Retinal pigment epithelial cell (primary cell): ENCODE data around the genes MATK, SIRT6 and SHD.

DNA sequence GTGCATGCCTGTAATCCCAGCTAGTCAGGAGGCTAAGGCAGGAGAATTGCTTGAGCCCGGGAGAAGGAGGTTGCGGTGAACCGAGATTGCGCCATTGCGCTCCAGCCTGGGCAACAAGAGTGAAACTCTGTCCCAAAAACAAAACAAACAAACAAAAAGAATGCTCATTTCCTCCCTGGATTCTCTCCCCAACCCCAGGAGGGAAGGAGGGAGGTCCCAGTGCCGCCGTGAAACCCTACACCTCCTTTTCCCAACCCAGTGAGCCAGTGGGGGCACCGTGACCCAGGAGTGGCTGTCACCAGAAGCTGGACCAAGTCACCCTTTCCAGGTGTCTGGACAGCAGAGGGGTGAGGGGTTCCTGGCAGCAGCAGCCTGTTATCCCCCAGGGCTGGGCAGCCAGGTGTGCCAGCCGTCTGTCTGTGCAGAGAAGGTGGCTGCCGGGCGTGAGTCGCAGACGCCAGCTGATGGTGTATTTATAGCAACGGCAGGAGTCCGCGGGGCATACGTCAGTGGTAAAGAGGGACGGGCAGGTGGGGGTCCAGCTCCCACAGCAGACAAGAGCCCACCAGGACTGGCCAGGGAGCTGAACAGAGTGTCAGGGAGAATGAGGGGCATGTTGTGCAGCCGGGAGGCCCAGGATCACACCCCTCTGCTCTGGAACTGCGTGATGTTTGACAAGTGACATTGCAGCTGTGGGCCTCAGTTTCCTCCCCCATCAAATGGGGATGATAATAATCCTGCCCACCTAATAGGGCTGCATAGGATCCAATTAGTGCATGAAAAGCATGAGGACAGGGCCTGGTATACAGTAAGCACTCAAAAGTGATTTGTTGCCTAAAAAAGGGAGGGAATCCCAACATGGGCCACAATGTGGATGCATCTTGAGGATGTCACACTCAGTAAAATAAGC, 23.7 kb downstream of the NFIC start:
- RRBS, result 50% methylated on average over 1 of the region's 20 CpGs

DNA sequence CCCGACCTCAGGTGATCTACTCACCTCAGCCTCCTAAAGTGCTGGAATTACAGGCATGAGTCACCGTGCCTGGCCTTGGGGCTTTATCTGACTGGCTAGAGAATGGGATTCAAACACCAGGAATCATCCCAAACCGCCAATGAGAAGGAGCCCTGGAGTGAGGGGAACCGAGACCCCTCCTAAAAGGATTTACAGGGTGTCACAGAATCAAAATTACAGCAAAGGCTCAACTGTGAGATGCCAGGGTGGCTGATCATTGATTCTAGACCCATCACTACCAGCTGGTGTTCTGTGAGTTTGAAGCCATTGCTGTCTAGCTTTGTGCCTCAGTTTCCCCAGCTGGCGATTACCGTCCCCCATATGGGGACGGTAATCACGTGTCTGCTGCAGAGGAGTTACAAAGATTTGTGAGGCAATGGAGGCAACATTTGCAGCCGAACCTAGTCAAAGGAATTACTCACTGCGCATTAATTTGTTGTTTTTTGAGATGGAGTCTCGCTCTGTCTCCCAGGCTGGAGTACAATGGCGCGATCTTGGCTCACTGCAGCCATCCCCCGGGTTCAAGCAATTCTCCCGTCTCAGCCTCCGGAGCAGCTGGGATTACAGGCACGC, 46.9 kb downstream of the NFIC start:
- RRBS, result no CpG with 5 or more reads among the region's 17 CpGs

DNA sequence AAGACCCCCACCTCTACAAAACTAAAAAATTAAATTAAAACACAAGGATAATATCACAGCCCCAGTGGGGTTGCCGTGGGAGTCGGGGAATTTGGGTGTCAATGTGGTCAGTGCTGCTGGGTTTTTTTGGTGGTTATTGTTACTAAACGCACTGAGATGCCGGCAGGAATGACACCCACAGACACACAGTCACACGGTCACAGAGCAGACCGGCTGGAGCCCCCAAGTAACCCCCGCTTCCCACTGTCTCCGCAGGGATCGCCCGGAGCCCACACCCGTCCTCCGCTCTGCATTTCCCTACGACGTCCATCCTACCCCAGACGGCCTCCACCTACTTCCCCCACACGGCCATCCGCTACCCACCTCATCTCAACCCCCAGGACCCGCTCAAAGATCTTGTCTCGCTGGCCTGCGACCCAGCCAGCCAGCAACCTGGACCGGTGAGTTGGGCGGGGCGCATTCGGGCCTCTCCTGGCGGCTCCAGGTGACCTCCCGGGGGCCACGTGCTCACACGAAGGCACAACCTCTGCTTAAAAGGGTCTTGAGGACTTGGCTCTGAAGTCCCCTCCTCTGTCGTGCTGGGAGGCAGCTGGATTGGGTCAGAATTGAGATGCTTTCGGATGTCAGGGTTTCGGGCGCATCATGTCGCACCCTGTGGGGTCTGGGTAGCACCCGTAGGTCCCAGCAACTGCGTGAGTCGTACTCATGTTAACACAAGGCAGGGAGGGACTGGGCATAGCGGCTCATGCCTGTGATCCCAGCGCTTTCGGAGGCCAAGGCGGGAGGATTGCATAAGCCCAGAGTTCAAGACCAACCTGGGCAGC, 27.9 kb downstream of the SMIM24 start:
- RRBS, result 91% methylated on average over 13 of the region's 40 CpGs

- RRBS, result no CpG with 5 or more reads among the region's 15 CpGs
Observed at GRCh38 chr19:3554269-3554938, 3.0 kb downstream of the MFSD12 start.

DNA sequence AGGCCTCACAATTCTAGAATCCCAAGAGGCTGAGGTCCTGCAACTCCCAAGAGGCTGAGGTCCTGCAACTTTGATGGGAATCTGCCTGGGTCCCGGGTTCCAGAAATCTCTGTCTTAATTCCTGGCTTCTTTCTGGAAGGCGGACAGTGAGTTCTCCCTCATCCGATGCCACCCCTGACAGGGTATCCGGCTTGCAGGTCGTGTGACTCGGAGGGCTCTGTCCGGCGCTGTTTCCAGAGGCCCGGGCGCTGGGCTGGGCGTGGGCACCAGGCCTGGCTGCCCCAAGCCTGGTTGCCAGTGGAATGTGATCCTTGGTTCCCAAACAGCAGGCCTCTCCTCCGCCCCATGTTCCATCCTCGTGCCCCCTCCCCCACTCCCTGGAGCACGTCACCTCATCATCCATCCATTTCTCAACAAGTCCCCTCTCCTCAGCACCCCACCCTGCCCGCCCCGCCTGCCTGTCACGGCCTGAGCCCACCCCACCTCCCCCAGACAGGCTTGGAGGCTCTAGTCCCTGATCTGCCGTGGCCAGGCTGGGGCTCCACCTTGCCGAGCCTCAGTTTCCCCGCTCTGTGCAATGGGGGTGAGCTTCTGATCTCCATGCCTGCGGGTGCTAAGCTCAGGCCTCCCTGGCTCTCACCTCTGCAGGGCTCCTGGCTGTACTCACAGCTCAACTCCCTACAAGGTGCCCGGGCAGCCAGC, 2.4 kb downstream of the TBXA2R start:
- RRBS, result 84% methylated on average over 6 of the region's 22 CpGs

GRCh38 chr19:3623634-3624216, 2.9 kb downstream of the CACTIN start:
- RRBS, result 93% methylated on average over 16 of the region's 41 CpGs

DNA sequence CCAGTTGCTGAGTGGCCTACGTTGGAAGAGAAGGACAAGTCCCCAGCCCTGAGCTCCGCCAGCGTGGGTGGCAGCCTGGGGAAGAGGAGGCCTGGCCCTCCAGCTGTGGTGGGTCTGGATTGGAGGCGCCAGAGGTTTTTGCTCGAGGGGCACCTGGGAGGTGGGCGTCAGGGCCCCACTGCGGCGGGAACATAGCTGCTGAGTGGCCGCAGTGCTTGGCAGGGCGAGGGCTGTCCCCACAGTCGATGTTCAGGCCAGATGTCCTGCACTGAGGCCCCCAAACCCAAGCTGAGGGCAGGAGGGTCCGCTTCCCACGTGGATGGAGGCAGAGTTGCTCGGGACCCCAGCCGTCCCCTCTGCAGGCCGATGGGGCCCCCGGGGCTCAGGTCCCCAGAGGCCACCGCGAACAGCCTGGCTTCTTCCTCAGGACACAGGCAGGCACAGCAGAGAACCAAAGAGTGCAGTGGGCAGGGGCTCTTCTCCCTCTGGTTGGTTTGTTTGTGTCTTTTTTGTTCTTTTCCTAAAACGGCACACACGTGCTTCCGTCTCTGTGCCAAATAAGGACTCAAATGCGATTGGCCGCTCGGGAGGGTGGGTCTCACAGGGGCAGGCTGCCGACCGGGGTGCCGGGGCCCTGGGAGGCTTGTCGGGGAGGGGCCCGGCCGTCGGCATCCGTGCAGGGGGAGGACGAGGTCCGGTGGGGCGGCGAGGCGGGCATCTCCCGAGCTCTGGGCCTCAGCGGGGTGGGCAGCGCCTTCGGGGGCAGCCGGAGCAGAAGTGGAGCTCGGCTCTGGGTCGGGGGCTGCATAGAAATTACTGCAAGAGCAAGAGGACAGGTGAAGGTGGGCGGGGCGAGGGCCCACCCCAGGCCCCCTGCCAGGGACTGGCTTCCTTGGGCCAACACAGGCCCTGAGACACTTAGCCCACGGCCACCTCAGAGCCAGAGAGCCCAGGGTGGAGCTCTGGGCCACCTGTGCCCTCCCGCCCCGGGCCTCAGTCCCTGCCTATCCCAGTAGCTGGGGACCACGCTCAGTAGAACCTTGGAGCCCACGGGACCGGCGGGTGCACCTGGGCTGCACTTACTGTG, 6.1 kb upstream of the CACTIN start:
- RRBS, result 90% methylated on average over 18 of the region's 54 CpGs

DNA sequence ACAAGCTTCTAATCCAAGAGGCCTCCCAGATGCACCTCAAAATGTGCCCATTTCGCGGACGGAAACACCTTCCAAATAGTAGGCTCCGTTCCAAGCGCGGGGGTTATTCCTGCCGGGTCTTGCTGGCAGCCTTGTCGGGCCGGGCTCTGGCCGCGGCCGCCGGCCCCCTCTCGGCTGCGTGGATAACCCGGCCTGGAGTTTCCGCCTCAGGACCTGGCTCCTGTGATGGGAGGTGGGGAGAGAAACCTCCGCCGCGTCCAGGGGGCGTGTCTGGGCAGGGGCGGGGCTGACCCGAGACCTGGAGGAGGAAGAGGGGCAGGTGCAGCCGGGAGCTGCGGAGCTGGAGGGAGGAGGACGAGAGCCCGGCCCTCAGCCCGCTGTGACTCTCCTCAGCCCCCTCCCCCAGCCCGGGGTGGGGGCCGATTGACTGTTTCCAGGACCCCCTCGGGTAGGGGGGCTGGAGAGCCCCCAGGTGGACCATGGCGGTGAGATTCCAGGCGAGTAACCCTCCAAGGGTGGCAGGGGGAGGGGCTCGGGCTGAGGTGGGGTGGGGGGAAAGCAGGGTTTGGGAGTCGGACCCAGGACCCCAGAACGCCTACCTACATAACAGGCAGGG, 13.3 kb downstream of the TJP3 start:
- RRBS, result 2% methylated on average over 3 of the region's 36 CpGs

DNA sequence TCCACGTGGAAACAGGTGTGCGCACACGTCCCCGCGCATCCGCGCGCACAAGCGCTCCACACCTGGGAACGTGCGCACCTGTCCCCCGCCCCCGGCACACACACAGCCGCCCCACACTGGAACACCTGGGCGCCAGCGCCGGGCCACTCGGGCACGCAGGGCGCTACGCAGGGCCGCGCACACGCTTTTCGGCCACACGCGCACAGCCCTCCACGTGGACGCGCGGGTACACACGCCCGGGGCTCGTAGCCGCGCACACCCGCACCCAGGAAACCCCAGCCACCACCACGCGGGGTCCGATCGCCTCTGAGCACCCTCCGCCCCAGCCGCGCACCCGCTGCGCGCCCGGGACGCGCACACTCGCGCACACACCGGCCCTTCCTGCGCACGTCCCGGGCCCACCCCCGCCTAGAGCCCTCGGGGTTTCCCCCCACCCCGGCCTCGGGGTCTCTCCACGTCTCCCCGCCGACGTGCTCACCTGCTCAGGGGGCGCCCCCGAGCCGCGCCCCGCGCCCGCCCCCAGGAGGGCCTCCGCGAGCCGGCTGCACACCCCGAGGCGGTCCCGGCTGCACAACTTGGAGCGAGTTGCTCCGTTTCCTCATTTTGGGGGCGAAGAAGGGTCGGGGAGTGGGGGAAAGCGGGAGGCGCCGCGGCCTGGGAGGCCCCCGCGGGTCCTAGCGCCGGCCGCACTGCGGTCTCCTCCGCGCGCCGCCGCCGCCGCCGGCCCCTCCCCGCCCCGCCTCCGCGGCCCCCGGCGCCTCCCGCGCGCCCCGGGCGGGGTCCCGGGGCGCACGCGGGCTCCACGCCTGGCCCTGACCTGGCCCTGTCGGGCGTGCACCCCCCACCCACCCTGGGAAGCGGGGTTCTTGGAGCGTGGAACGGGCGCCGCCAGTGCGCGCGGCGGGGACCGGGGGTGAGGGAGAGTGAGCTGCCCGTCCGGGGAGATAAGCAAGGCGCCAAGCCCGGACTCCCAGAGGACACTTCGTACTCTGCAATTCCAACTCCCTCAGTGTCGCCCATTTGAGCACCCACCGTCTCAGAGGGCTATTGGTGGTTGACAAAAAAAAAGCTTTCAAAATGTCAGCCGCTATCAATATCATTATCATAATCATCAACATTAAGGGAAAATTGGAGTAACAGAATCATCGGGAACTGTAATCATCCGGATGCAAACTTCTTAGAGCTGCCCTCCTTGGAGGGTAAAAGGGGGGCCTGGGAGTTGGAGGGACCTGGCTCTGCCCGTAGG, at the start of gene MATK:
Gene MATK (minus strand): TSS at position 691 of the 1,246 bp plus-strand sequence.
- RRBS, result 4% methylated on average over 41 of the region's 138 CpGs

GRCh38 chr19:3980238-3981252, 4.7 kb downstream of the EEF2 start:
- RRBS, result 94% methylated on average over 6 of the region's 34 CpGs

GRCh38 chr19:3981253-3981537, 4.1 kb downstream of the EEF2 start:
- RRBS, result no CpG with 5 or more reads among the region's 5 CpGs

DNA sequence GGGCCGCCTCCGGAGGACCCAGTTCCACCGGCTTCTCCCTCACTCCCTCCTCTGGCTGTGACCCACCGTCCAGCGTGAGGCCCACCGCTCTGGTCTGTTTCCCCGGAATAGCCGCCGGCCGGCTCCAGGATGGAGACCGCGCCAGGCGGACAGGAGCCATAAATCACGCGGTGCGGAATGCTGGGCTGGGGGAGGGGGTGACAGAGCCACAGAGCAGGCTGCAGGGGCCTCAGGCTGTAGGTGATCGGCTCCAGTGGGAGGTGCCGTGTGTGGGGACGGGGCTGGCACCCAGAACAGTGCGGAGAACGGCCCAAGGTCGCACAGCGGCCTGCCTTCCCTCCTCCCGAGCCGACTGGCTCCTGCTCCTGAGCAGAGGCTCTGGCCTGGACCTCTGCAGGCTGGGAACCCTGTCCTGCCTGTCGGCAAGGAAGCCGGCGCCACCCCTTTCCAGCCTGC, 8.2 kb downstream of the PIAS4 start:
- RRBS, result 71% methylated on average over 4 of the region's 28 CpGs

GRCh38 chr19:4062624-4063564, 3.8 kb downstream of the ZBTB7A start:
- RRBS, result no CpG with 5 or more reads among the region's 28 CpGs

GRCh38 chr19:4064065-4064733, 2.5 kb downstream of the ZBTB7A start:
- RRBS, result under 1% methylated on average over 21 of the region's 43 CpGs

- RRBS, result no CpG with 5 or more reads among the region's 30 CpGs
Observed at GRCh38 chr19:4112624-4113304, 11.2 kb downstream of the MAP2K2 start.

GRCh38 chr19:4170949-4171797, 11.2 kb downstream of the SIRT6 start:
- RRBS, result no CpG with 5 or more reads among the region's 20 CpGs

GRCh38 chr19:4181941-4182779, at the start of gene SIRT6:
SIRT6 (minus strand) TSS chr19:4182563.
- RRBS, result 2% methylated on average over 23 of the region's 57 CpGs

GRCh38 chr19:4278723-4280002, at the start of gene SHD:
SHD (plus strand) TSS chr19:4279266.
- RRBS, result under 1% methylated on average over 41 of the region's 110 CpGs

GRCh38 chr19:4284180-4285051, 5.3 kb downstream of the SHD start:
- RRBS, result no CpG with 5 or more reads among the region's 21 CpGs

GRCh38 chr19:4288282-4288615, 9.2 kb downstream of the SHD start:
- RRBS, result no CpG with 5 or more reads among the region's 6 CpGs